Sigmoid colon (tissue), 4 donors: ENCODE measurements around the gene RHOD.

- PRO-cap = no peak
- RAMPAGE, long total RNA, 4 experiments = no peak in any of the 4 experiments
Measured at GRCh38 chr11:66905099-66905598, 48.3 kb downstream of the LRFN4 start.

DNA sequence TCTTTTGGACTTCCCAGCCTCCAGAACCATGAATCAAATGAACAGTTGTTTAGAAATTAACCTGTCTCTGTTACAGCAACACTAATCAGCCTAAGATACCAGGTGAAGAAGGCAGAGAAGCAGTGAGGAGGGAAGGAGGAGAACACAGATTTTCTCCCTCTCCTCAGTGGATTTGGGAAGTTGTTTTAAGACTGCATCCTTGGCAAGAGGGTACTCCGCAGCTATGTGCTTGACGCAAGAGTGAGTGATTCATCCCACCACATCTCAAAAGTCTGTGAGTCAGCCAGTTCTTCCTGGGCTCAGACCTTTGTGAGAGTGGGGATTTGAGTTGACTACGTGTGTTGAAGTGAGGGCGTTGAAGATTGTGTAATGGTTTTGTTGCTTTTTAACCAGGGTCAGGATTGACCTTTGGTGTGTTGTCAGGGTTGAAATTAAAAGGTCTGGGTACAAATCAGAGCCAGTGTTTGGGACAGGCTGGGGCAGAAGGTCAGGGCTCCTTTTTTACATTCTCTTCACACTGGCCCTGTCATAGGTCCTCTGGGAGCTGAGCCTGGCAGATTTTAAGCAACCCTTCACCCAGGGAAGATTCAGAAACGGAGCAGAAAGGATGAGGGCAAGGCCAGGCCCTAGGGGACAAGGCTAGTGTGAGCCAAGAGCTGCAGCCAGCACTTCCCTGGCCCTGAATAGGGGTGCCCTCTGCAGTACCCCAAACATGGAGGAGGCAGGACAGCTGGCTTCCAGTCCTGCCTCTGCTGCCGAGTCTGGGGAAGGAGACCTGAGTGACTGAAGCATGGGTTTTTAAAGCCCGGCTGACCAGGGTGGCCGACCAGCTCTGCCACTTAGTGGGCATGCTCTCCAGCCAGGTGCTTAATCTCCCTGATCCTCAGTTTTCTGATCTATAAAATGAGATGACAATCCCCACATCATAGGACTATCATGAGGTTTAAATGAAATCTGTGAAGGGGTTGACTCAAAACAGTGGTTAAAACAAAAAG is 4.1 kb upstream of the C11orf86 start:
- PRO-cap = no peak
- RAMPAGE, long total RNA, 4 experiments = no peak in any of the 4 experiments

DNA sequence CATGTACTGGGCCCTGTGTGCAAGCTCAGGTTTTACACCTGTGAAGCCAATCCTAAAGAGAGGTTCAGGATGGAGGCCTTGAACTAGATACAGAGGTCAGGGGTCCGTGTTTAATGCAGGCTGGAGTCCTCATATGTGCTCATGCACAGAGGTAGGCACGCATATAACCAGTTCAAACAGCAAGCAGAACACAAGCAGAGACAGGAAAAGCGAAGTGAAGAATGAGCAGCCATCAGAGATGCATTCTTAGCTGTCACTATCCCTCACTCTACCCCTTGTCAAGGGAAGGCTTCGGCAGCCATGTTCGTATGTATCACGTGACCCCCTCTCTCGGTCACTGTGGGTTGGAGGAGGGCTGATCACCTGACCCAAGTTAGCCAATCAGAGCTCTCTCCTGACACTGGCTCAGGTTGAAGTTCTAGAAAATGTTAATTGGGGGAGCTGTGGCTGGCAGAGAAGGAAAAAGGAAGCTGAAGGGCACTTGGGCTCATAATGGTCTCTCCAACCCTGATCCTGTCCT is 16.5 kb upstream of the SYT12 start:
- PRO-cap = no peak
- RAMPAGE, long total RNA, 4 experiments = no peak in any of the 4 experiments

GRCh38 chr11:67032825-67033365 is 10.0 kb downstream of the SYT12 start:
- PRO-cap = no peak
- RAMPAGE, long total RNA, 4 experiments = no peak in any of the 4 experiments

DNA sequence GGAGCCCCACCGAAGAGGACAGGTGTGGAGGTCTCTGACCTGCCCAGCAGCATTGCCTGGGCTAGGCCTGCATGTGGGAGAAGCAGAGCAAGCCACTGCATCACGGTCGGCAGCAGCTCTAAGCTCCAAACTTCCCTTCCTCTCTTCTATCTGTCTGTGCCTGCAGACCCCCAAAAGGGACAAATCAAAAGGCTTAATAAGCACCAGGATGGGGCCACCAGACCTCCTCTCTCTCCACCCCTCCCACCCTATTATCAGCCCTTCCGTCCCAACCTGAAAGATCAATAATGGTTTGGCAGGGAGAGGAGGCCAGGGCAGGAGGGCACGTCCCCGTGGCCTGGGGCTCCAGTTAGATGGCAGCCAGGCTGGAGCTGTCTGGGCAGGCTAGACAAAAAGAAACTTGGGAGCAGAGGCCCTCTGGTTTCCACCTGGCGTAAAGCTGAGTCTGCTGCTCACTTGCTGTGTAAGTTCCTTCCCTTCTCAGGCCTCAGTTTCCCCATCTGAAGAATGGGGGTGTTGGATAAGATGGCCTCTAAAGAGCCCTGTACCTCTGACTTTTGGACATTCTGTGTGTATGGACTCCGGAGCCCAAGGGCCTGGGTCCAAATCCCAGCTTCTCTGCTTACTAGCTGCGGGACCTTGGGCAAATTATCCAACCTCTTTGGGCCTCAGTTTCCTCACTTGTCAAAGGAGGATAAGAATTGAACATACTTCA is 3.8 kb upstream of the RHOD start:
- PRO-cap = no peak
- RAMPAGE, long total RNA, 4 experiments = no peak in any of the 4 experiments

DNA sequence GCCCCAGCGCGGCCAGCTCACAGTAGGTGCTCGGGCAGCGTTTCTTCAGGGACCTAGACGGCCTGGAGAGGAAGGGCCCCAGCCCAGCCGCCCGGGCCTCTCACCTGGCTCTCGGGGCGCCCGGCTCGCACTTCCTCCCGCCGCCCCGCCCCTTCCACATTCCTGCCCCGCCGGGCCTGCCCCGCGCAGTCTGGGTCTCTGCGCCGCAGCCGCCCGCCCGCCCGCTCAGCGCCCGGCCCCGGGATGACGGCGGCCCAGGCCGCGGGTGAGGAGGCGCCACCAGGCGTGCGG is at the start of gene RHOD:
Gene RHOD, plus strand, starts transcription at position 188 of the 291 bp plus-strand sequence.
- PRO-cap = bidirectional peak, plus-strand start at position 188 of the sequence, minus-strand start at position 102 of the sequence
- RAMPAGE, long total RNA, 4 experiments = no peak in any of the 4 experiments

GRCh38 chr11:67183207-67184029 is 64.4 kb downstream of the KDM2A start:
- PRO-cap = no peak
- RAMPAGE, long total RNA, 4 experiments = no peak in any of the 4 experiments

GRCh38 chr11:67240219-67241003 is 25.9 kb upstream of the GRK2 start:
- PRO-cap = no peak
- RAMPAGE, long total RNA, 4 experiments = no peak in any of the 4 experiments

DNA sequence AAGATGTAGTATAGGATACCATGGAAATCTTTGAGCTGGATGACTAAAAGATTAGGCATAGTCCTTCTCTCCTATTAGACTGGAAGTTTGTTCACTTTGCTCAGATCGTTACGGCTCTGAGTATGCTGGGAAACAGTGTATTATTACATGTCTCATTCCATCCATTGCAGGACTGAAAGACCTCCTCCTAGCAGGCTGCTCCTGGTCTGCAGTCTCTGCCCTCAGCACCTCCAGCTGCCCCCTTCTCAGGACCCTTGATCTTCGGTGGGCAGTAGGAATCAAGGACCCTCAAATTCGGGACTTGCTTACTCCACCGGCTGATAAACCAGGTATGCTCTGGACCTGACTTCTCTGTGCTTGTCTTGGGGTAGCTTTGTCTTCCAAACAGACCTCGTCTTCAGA is 13.0 kb upstream of the GRK2 start:
- PRO-cap = no peak
- RAMPAGE, long total RNA, 4 experiments = no peak in any of the 4 experiments

DNA sequence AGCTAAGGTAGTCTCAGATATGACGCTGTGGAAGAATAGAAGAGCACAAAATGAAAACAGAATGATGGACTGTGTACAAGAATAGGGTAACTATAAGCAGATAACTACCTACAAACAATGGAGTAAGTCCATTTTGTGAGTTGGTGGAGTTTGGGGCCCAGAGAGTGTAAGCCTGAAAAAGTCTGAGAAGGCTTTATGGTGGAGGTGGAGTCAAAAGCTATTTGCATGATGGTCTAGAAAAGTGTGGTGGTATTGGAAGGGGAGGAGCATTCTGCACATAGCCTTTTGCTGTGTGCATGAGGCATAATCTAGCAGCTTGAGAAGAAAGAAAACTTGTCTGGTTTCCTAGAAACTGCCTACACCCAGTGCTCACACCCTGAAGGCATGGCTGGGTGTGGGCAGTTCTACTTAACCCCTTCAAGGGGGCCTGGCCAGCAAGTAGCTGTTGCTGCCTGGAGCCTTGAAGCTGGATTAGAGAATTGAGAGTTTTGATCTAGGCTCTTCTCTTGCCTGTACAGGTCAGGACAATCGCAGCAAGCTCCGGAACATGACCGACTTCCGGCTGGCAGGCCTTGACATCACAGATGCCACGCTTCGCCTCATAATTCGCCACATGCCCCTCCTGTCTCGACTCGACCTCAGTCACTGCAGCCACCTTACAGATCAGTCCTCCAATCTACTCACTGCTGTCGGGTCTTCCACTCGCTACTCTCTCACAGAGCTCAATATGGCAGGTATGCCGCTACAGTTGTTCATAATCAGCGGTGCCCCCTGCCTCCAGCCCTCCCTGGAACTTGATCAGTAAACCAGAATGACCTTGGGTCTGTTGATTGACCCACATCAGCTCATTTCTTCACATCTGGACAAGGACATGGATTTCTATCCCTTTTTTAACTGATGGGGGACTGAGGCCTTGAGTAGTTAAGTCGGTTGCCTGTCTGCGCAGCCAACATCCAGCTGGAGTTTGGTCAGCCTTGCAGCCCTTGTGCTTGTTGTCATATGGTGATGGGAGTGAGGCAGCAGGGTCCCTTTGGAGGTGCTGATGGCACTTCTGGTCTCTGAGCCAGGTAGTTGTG is 12.2 kb upstream of the GRK2 start:
- PRO-cap = no peak
- RAMPAGE, long total RNA, 4 experiments = no peak in any of the 4 experiments

- PRO-cap = no peak
- RAMPAGE, long total RNA, 4 experiments = no peak in any of the 4 experiments
Measured at GRCh38 chr11:67270077-67271151, 4.1 kb downstream of the GRK2 start.

- PRO-cap = no peak
- RAMPAGE, long total RNA, 4 experiments = no peak in any of the 4 experiments
Measured at GRCh38 chr11:67284628-67285217, 4.4 kb upstream of the ANKRD13D start.

- PRO-cap = no peak
- RAMPAGE, long total RNA, 4 experiments = no peak in any of the 4 experiments
Measured at GRCh38 chr11:67287382-67288097, 1.6 kb upstream of the ANKRD13D start.

- PRO-cap = no peak
- RAMPAGE, long total RNA, 4 experiments = no peak in any of the 4 experiments
Measured at GRCh38 chr11:67372291-67372815, 1.0 kb downstream of the CLCF1 start.

- PRO-cap = no peak
- RAMPAGE, long total RNA, 4 experiments = no peak in any of the 4 experiments
Measured at GRCh38 chr11:67406769-67407054, 2.8 kb downstream of the TBC1D10C start.

DNA sequence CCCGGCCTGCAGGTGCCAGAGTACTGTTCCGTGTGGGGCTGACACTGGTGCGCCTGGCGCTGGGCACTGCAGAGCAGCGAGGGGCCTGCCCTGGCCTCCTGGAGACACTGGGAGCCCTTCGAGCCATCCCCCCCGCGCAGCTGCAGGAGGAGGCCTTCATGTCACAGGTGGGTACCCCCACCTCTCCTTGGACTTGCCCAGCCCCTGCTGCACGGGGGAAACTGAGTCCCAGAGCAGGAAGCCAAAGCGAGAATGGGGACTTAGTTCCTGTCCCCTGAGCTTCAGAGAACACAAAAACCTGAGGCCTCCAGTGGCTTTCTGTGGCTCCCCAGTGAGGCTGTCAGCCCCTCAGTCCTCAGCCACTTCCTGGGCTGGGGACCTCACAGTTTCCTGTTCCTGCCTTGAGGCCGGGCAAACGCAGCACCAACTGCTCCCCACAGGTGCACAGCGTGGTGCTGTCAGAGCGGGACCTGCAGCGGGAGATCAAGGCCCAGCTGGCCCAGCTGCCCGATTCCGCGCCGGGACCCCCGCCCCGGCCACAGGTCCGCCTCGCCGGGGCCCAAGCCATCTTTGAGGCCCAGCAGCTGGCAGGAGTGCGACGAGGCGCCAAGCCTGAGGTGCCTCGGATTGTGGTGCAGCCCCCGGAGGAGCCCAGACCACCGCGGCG is 5.2 kb downstream of the TBC1D10C start:
- PRO-cap = no peak
- RAMPAGE, long total RNA, 4 experiments = no peak in any of the 4 experiments

DNA sequence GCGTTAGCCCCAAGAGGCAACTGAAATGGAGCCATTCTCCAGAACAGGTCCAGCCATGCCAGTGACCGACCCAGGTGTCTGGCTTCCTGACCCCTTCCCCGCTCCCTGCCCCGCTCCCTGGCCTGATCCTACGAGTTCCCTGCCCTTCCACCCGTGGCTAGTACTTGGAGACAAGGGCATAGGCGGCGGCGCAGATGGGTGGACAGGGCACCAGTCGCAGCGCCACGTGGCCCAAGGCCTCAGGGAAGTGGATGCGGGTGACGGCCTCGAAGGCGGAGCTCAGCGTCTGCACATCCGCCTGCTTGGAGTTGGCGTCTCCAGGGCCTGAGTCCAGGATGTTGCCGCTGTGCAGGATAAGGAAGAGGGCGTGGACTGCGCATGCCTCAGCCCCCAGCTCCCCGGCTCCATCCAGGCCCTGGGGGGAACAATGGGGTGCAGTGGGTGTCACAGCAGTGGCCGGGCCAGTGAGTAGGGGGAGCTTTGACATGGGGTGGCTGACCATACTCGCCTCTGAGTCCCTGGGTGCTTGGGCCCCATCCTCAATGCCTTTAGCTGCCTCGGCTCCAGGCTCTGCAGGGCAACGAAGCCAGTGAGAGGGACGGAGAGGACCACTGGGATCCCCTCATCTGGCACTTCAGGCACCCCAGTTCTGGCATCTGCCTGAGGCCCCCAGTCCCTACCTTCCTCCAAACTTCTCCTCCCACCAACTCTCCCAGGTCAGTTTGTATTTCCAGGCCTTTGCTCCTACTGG is 6.6 kb downstream of the PITPNM1 start:
- PRO-cap = no peak
- RAMPAGE, long total RNA, 4 experiments = no peak in any of the 4 experiments

- PRO-cap = no peak
- RAMPAGE, long total RNA, 4 experiments = no peak in any of the 4 experiments
Measured at GRCh38 chr11:67579236-67580078, 4.2 kb upstream of the GSTP1 start.

GRCh38 chr11:67619770-67620324 is 9.9 kb downstream of the NUDT8 start:
- PRO-cap = no peak
- RAMPAGE, long total RNA, 4 experiments = no peak in any of the 4 experiments

DNA sequence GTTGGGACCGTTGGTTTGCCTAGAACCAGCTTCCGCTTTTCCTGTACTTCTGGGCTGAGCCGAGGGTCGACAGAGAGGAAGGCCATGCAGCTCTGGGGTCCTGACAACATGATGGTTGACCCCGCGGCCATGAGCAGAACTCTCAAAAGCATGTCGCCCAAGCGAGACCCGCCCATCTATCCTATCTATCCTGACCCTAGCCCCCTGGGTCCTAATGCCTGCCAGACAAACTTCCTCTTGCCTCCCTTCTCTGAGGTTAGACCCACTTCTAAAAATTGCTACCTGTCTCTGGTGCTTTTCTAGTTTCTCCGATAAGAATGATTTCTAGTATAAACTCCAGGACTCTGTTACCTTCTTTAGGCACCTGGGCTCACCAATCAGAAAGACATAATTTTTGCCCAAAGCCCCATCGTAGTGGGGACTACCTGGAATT is 9.0 kb downstream of the NUDT8 start:
- PRO-cap = no peak
- RAMPAGE, long total RNA, 4 experiments = no peak in any of the 4 experiments